SJSA1 (cell line): Measurements from ENCODE around the genes MBD3L5, TEX45, CLEC4G and PRR36.

DNA sequence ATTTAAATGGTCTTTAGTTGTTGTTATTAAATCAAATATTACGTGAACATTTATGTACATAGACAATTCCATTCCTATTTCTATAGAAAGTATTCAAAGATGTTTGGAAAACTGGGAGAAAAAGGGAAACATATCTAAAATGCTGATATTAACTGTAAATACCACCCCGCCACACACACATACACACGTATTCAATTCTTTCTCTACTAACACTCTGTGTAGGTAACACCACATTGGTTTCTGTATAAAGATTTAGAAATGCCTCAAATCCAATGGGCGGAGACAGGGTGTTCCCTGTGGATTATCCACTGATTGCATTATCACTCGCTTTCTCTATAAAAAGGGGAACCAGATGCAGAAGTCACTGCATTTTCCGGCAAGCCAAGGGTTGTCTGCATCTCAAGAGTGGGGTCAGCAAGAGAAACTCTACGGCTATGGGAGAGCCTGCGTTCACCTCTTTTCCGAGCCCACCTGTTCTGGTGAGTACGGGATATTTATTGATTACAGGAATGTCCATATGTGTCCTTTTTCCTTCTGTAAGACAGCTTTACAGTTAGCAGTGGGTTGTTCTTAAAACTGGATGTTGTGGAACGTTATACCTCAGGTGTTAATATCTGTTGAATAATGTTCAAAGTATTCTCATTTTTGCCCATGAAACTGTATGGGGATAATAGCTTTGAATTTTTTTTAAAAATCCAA is at the start of gene MBD3L5:
MBD3L5 (plus strand) TSS at position 401 of the 699 bp plus-strand sequence.
- RAMPAGE, long total RNA, result no peak

GRCh38 chr19:7082739-7083486 is 13.4 kb downstream of the ZNF557 start:
- RAMPAGE, long total RNA, result no peak

DNA sequence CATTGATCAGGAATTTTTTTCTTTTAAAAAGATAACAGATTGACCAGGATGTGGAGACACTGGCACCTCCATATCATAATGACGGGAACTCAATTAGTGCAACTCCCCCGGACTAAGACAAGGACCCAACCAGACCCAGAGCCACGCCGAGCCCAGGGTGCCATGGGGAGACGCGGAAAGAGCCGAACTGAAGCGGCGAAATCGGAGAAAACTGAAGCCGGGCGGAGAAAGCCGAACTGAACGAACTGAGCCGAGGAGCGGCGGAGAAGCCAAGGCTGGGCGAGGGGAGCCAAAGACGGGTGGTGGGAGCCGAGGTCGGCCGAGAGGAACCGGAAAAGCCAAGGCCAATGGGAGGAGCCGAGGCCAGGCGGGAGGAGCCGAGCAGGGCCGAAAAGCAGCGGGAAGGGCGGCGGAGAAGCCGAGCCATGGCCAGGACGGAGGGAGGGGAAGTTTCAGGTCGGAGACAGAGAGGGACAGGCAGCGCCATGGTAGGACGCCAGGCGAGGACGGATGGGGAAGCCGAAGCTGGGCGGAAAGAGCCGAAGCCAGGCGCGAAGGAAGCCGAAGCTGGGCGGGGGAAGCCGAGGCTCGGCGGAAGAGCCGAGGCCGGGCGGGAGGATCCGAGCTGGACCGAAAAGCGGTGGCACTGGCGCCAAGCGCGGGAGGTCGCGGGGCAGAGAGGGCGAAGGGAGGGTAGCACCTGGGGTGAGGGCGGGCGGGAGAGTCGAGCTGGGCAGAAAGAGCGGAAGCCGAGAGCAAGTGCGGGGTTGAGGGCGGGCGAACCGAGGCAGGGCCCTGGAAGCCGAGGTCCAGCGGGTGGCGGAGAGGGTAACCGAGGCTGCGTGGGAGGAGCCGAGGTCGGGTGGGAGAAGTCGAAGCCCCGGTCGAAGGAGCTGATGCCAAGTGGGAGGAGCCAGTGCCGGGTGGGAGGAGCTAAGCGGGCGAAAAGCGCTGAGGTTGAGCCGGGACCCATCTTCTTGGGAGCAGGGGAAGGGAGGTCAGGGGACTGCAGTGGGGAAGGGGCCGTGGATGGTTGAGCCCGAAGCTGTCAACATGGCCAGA is 29.5 kb downstream of the ZNF557 start:
- RAMPAGE, long total RNA, result no peak

DNA sequence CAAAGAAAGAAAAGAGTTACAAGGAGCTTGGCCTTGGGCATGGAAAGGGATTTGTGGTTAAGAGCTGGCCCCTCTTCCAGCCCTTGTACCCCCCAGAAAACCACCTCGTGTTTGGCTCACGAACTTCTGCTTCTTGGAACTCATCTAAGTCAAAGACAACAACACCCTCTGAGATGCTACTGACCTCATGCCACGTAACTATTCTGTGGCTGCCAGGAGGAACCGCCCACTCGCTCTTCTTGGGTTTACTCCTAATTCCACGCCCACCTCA is 86.3 kb downstream of the INSR start:
- RAMPAGE, long total RNA, result no peak

- RAMPAGE, long total RNA, result no peak
Measured at GRCh38 chr19:7215032-7215457, 79.2 kb downstream of the INSR start.

DNA sequence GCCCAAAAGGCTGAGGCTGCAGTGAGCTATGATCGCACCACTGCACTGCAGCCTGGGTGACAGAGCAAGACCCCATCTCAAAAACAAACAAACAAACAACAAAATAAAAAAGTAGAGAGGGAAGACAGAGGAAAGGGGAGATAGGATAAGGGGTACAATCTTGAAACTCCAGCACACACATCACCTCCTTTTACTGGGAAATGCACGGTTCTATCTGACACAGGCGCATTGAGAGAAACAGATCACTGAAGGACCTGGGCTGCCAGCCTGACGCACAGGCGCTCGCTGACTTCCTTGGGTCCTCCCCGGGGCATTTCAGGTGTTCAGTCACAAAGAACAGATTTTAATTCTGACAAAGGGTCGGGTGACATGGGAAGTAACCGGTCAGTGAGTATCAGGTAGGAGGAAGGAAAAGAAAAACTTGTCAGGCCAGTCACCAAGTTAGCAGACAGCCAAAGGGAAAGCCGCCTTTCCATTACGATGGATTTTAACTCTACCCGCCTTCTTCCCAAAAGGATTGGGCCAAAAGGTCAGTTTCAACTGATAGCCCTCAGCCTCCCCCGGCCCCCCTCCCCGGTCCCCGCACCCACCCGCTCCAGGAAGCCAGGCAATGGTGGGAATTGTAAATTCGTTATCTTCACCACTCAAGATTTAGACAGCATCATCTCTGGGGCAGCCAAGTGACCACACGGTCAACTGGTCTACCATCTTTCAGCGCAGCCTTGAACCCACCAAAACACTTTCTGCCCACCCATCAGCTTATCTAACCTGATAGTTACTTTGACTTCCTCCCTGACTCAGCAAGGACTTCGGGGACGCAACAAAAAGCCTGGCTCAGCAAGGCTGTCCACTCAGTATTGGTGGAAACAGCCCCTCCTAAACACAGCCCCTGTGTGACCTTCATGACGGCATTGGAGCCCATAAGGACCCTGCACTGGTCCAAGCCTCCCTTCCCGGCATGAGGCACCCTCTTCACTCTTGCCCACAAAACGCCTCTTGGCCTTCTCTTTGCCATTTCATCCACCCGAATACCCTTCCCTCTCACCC is 39.4 kb downstream of the INSR start:
- RAMPAGE, long total RNA, result no peak

DNA sequence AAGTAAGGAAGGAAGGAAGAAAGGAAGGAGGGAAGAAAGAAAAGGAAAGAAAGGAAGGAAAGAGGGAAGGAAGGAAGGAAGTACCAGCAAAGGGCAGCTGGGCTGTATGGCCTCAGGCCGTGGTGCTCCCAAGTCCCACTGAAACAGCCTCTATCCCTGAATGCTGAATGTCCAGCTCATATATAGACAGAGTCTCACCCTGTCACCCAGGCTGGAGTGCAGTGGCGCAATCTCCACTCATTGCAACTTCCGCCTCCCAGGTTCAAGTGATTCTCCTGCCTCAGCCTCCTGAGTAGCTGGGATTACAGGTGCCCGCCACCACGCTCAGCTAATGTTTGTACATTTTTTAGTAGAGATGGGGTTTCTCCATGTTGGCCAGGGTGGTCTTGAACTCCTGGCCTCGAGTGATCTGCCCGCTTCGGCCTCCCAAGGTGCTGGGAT is 36.5 kb downstream of the INSR start:
- RAMPAGE, long total RNA, result no peak

- RAMPAGE, long total RNA, result no peak
Measured at GRCh38 chr19:7267128-7267916, 26.9 kb downstream of the INSR start.

DNA sequence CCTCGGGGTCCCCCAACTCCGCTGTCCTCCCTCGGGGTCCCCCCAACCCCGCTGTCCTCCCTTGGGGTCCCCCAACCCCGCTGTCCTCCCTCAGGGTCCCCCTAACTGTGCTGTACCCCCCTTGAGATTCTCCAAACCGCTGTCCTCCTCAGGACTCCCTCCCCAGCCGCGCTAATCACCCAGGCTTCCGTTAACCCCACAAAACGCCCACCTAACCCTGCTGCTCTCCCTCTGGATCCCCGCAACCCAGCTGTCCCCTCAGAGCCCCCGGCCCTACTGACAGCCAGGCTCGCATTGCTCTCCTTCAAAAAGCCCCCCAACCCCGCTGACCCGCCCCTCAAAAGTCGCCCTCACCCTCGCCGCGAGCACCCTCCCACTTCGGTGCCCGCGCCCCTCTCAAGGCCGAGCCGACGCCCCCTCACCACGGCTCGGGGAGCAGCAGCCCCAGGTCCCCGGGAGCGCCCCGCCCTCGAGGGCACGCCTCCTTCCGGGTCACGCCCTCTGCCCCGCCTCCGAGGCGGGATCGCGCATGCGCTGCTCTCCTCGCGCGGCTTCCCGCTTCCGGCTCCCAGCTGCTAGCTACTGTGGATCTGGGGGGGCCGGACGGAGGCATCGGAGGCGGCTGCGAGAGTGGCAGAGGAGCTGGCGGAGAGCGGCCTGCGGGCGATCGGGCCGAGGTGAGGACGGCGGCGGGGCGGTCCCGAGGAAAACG is 46.0 kb downstream of the ARHGEF18 start:
- RAMPAGE, long total RNA, result no peak

DNA sequence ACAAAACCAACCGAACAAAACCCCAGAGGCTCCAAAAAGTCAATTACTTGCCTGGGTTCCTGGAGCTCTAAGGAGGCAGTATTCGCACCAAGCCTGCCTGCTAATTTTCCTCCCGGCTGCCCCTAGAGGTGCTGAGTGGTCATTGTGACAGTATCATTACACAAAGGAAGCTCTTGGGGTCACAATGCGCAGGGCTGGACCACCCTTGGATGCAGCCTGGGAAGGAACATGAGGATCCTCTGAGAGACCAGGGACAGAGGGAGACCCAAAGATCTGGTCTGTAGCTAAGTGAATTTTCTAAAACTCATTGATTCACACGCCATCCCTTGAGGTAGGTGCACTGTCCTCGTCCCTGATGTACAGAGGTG is at the start of gene TEX45:
TEX45 (plus strand) TSS at position 197 of the 368 bp plus-strand sequence.
- RAMPAGE, long total RNA, result no peak

DNA sequence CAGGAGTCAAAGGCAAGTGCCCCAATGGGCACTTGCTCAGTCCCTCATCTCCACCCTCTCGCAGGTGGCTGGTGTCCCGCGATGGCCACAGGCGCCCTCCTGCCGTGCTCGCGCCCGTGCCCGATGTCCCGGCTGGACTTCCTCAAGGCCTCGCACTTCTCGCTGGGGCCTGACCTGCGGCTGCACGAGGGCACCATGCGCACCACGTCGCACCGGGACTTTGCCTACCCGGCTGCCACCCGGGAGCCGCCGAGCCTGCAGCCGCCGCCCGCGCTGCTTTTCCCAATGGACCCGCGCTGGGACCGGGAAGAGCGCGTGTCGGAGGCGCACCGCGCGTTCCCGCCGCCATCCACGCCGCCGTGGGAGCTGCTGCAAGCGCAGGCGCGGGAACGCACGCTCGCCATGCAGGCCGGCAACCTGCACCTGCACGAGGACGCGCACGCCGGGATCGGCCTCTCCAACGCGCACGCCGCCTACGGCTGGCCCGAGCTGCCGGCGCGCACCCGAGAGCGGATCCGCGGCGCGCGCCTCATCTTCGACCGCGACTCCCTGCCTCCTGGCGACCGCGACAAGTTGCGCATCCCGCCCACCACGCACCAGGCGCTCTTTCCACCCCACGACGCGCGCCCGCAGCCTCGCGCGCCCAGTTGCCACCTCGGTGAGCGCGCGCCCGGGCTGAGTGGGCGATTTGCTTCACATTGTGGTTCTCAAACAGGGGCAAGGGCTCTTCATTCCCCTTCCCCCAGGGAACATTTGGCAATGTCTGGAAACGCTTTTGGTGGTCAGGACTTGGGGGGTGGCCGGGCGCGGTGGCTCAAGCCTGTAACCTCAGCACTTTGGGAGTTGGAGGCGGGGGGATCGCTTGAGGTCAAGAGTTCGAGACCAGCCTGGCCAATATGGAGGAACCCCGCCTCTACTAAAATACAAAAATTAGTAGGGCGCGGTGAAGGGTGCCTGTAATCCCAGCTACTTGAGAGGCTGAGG is 3.7 kb downstream of the TEX45 start:
- RAMPAGE, long total RNA, result no peak

DNA sequence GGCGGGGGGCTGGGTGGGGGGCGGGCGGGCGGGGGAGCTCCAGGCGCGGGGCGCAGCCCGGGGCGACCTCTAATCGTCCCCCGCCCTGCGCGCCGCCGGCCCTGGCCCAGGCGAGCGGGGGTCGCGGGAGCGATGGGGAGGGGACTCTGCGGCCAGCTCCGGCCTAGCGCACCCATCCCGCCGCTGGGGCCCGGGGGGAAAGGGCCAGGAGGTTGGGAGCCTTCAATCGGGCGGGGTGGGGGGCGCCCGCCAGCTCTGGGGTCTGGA is 311 bp downstream of the ZNF358 start:
- RAMPAGE, long total RNA, result no peak

- RAMPAGE, long total RNA, result no peak
Measured at GRCh38 chr19:7519794-7520772, 2.3 kb upstream of the MCOLN1 start.

GRCh38 chr19:7528534-7529502 is 6.4 kb downstream of the MCOLN1 start:
- RAMPAGE, long total RNA, result no peak

DNA sequence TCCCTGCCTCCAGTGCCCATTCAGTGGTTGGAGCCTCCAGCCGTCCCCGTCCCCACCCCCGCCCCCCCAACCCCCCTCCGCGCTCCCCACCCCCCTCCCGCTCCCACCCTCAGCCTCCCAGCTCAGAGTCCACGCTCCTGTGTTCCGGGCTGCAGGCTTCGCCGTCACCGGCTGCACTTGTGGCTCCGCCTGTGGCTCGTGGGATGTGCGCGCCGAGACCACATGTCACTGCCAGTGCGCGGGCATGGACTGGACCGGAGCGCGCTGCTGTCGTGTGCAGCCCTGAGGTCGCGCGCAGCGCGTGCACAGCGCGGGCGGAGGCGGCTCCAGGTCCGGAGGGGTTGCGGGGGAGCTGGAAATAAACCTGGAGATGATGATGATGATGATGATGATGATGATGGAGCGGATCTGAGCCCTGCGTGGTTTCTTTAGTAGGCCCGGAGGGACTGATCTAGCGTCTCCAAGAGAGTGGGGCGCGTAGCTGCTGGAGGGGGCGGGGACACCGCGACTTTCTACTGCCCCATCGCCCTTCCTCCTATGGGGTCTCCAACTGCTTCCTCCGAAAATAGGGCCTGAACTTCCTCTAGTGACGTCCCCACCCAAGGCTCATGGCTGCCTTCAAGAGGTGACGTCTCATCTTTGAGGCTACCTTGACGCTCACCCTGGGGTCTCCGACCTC is 1.4 kb downstream of the RETN start:
- RAMPAGE, long total RNA, result no peak

GRCh38 chr19:7729016-7729566 is 2.8 kb downstream of the CLEC4G start:
- RAMPAGE, long total RNA, result no peak

DNA sequence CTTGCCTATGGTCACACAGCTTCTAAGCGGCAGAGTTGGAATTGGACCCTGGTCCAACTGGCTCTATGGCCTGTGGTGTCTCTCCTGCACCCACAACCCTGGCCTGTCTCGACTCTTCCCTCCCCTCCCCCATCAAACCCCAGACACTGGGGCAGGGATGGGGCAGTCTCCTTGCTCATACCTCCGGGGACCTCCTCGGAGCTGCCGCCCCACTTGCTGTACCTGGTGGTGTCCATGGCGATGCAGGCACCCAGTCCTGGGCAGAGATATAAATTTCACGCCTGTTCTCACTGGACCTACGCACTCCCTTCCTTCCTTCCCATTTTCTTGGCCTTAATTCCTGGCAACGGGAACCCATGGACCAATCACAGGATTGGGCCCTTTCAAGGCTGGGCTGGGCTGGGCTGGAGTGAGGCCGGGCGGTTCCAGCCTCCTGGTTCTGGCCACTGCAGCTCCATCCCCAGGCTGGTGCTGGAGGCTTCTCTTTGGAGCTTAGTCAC is at the start of gene CLEC4G:
CLEC4G (minus strand) TSS at position 244 of the 500 bp plus-strand sequence.
- RAMPAGE, long total RNA, result no peak

GRCh38 chr19:7861706-7862758 is 12.2 kb downstream of the PRR36 start:
- RAMPAGE, long total RNA, result no peak

DNA sequence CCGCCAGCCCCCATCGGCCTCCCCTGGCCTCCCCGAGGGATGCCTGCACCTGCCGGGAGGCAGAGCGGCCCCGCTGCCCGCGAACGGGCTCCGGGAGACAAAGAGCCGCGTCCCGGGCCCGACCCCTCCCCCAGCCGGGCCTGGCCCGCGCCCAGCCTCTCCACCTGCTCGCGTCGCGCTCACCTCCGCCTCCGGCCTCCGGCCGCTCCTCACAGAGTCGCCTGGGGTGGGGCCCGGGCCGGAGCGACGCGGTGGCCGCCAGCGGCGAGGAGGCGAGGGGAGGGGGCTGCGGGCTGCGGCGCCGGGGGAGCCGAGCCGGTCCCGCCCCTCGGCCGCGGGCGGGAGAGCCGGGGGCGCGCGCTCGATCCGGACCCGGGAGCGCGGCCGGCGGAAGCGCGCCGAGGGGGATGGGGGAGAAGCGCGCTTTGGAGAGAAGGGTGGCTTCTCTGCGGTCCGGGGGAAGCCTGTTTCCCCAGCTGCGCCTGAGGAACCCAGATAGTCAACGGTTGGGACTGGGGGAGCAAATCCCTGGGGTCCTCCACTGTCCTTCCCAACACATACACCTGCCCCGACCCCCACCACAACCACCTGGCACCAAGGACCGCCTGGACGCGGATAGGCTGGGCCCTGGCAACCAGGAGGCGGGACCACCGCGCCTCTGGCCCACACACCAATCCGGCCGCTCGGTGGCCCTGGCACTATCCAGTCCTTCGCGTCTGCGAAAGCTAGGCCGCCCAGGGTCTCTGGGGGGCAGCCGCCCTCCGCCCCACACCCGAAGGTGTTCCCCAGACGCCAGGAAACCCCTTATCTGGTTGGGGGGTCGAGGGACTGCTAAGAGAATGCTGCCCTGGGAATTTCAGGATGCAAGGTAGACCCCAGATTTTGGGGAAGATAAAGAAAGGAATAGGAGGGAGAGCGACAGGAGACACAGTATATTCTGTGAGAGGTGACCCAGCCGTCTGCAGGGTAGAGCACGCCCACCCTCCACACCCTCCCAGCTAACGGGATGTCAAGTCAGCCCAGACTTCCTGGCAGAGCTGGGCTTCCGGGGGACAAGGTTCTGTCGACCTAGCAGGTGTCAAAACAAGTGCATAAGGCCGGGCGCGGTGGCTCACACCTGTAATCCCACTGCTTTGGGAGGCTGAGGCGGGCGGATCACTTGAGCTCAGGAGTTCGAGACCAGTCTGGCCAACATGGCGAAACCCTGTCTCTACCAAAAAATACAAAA is at the start of gene PRR36:
PRR36 (minus strand) TSS at position 288 of the 1,228 bp plus-strand sequence.
- RAMPAGE, long total RNA, result no peak

DNA sequence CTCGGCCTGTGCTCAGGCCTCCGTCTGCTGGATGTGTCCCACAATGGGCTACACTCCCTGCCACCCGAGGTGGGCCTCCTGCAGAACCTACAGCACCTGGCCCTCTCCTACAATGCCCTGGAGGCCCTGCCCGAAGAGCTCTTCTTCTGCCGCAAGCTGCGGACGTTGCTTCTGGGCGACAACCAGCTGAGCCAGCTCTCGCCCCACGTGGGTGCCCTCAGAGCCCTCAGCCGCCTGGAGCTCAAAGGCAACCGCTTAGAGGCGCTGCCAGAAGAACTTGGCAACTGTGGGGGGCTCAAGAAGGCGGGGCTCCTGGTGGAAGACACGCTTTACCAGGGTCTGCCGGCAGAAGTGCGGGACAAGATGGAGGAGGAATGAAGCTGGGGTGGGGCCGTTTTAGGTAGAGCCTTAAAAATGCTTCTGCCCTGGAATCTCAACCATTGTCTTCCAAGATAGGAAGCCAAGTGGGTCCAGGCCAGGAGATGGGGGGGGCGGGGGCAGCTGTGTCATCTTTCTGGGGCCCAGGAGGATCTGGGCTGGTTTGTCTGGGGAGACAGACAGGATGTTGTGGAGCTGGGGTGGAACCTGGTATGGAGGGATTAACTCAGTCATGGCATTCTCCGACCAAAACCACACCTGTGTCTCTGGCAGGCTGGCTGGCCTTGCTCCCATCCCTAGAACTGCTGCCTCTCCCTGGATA is 3.0 kb upstream of the MAP2K7 start:
- RAMPAGE, long total RNA, result no peak